Panc1 (cell line): ENCODE results near the genes ID3, CNR2, NIPAL3 and NCMAP.

DNA sequence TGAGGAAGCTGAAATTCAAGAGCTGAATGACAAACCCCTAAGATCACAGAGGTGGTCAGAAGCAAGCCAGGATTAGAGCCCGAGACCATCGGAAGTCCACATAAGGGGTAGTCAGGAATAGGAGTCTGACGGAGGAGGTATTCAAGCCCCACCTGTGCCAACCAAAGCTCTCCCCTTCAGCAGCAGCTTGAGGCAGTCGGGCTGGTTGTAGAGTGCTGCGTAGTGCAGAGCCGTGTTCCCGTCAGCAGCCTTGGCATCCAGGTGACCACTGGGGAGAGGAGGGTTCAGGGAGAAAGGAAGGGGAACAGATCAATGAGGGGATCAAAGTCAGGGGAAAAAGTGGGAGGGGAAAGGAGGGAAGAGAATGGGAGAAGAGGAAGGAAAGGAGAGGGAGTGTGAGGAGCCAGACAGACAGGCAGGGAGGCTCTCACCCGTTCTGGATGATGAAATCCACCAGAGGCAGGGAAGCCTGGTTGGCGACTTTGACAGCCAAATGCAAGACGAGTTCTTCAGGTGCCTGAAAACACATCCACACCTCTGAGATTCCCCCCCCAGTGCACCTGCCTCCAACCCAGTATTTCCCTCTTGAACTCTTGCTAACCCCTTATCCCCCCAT, 9.7 kb upstream of the TCEA3 start:
- RRBS, 2 experiments: no CpG with 5 or more reads among the region's 10 CpGs

DNA sequence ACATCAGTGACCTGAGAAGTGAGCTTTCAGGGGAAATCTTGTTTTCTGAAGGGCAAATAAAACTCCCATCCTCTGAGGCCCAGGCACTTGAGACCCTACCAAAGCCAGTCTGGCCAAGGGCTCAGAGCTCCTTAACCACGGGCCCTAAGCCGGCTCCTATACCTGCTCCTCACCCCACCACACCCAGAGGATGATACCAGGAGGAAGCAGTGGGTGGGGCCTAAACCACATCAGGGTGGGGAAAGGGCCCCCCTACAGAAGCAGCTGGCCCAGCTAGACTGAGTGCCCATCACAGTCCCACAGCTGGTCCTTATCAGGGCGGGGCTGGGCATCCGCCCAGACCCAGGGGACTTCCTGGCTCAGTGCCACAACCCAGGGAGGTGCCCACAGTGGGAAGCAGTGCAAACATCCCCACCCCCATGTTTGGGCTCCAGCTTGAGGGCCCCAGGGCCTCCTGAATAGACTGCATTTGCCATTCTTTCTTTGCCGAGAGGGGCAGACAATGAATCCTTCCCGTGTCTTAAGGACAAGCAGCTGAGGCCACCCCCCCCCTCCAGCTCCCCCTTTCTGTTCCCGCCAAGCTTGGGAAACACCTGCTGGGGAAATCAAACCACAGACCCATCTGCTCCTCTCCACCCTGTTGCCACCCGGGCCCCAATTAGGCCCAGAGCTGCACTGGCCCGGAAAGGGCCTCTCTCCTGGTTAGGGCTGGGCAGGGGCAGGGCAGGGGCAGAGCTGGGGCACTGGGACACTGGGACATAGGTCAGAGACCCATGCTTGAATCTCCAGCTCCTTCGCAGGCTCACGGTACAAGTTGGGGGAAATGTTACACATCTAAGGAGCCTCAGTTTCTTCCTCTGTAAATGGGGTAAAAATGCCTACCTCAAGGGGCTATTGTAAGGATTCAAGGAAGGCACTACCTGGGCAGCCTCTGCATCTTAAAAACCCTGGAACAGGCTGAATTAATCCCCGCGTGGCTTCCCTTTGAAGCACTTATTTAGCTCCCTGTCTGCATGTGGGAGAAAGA, 6.1 kb downstream of the E2F2 start:
- RRBS, 2 experiments: no CpG with 5 or more reads among the region's 13 CpGs

DNA sequence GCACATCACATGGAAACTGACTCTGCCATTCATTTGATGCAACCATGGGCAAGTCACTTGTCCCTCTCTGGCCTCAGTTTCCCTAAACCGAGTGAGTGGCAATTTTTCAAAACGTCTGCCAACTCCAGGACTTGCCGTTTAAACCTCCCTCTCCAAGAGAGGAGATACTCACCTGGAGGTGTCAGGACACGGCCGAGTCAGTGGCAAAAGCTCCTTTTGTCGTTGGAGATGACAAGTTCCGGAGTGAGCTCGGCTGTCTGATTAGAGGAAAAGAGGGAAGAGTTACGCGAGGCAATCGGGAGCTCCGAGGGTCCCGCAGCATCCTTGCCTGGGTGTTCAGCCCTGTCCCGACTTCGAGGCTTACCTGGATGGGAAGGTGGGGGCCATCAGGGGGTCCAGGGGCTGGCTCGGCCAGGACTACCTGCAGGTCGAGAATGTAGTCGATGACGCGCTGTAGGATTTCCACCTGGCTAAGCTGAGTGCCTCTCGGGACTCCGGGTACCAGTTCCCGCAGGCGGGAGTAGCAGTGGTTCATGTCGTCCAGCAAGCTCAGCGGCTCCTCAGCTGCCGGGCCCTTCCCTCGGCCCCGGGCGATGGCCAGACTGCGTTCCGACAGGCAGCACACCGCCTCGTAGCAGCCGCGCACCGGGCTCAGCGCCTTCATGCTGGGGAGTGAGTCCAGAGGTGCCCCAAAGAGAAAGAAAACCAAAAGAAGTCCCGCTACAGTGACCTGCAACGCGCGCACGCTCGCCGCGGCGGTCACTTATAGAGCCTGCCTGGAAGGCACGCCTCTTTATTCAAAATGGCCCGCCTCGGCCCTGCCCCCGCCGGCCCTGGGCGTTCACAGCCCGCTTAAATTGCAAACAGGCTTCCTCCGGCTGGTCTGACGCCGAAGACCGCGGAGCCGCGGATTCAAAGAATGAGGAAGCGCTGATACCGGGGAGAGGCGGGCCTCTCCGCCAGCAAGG, at the start of gene ID3:
Gene ID3, minus strand, starts transcription at position 739 of the 968 bp plus-strand sequence.
- RRBS, 2 experiments: under 1 to 6% methylated on average over 24 of the region's 65 CpGs

- RRBS, 2 experiments: no CpG with 5 or more reads among the region's 7 CpGs
Measured at GRCh38 chr1:23698562-23699071, 7.0 kb downstream of the RPL11 start.

DNA sequence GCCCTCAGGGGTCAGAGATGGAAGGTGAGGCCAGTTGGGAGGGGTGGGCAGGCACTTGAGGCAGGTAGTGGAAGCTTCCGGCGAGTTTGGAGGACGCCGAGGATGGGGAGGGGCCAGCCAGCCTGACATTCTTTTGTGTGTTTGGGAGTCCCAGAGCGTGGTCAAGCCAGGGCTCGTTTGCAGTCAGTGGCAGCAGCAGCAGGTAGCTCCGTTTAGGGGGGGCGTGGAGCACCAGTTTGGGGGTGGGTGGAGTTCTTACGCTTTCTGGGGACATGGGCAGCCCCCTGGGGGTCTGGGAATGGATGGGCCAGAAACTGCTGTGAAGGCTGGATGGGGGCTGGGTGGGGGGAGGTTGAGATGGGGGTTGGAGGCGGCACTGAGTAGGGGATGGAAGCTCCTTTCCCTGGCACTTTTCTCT, 880 bp downstream of the LYPLA2 start:
- RRBS, 2 experiments: 16% methylated on average over 1 of the region's 10 CpGs; no CpG with 5 or more reads in 1 of the 2 experiments

DNA sequence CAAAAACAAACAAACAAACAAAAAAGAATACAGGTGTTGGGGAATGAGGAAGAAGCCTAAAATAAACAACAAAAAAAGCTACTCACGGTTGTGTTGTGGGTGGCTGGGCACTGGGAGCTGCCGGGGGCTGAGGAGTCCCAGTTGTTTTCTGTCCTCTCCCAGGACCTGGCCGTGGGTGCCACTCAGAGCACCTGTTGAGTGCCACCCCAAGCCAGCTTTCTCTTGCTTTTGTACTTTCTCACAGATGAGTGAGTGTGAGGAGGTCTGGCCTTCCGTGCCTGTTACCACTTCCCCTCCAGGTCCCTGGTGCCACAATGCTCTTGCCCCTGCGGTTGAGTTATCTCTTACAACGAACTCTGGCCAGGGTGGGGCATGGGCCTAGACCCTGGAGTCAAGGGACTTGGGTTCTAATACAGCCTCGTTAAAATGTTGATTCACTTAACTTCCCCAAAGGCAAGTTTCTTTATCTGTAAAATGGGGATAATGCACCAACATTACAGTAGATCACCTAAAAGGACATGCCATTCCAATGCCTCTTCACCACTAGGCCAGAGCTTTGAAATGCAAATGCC, at the start of gene CNR2:
Gene CNR2, minus strand, starts transcription at position 203 of the 572 bp plus-strand sequence.
- RRBS, 2 experiments: no CpG with 5 or more reads among the region's 7 CpGs

DNA sequence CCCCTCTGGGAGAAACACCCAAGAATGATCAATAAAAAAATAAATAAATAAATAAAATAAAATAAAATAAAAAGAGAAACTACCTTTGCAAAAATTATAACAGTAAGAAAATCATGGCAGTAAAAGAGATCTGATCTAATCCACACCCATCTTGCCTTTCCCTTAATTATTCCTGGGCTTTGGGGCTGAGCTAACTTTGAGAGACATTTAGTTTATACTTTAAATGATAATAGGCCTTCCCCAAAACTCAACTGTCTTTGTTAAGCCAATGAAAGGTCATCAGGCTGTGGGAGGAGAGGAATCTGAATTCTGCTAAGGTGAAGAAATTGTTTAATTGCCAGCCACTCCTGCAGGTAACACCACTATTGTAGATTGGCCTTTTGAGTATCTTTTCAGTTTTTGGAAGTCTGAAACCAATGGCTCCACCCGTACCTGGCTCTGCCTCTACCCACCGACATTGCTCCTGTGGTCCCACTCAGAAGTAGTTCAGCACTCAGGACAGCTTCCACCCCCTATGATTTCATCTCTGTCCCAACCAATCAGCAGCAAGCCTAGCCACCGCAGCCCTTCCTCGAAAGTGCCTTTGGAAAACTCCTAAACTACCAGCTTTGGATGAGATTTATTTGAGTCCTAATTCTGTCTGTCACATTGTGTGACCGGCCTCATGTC, 23.0 kb upstream of the PNRC2 start:
- RRBS, 2 experiments: no CpG with 5 or more reads among the region's 5 CpGs

- RRBS, 2 experiments: no CpG with 5 or more reads among the region's 9 CpGs
Measured at GRCh38 chr1:24118278-24119012, 6.5 kb upstream of the MYOM3 start.

DNA sequence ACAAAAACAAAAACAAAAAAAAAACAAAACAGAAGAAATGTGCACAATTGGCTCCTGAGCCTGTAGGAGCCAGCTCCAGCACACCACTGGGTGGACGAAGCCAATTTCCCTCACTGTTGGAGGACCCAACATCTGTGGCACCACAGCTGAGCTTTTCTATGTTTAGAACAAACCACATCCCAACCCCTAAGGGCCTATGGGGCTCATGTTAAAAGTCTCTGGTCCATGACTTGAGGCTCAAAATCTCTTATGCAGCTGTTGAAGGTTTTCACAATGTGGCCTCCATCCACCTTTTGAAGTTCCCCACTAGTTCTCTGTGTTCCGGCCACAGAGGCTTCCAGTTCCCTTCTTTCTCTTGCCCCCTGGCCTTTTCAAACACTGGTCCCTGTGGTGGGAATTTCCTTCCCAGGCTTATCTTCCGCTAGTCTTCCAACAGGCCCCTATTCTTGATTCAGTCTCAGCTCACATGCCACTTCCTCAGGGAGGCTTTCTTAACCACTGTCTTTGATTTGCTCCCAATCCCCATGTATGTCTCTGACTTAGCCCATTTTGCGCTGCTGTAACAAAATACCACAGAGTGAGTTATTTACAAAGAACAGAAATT, 3.9 kb upstream of the IFNLR1 start:
- RRBS, 2 experiments: no CpG with 5 or more reads among the region's 4 CpGs

DNA sequence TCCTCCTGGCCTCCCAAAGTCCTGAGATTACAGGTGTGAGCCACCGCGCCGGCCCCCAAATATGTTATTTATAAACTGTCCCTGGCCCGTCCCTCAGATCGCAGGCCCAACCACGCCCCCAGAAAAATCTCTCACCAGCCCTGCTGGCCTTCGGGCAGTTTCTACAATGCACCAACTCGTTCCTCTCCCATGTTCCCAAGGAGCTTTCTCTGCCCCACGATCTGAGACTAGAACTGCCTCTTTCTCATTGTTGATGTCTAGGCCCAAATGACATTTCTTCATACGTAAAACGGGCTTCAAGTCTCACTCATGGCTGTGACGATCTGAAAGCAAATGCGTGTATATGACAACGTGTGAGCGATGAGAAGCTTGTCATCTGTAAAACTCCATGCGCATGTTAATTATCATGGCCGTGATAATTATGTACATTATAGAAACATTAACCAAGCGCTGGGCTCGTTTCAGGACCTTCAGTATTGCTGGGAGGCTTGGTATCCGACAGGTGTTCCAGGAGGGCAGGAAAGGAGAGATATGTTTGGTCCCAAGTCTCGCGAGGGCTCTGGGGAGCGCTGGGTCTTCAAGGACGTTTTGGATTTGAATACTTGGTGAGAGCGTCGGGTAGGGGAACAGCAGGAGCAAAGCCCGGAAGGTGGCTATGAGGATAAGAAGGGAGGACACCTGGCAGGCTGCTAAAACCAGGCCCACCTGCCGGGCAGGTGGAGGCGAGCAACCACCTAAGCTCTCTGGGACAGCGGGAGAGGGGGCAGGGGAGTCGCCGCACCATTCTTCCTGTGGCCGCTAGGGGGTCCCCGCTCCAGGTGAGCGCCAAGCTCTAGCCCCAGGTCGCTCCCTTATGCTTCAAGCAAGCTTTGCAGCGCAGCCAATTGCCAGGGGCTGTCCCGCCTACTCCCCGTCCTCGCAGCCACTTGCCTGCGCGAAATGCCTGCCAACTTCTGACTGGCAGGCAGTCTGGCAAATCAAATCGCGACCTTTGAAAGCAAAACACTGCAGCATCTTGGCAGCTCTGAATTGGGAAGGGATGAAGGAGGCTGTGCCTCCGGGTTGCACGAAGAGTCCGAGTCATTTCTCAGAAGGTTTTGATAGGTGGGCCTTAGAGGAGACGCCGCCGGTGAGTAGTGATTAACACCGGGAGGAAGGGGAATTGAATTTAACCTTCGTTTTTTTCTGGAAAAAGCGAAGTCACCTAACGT, at the start of gene NIPAL3:
Gene NIPAL3, plus strand, starts transcription at position 1,027 of the 1,211 bp plus-strand sequence.
- RRBS, 2 experiments: 2 to 8% methylated on average over 8 of the region's 54 CpGs

GRCh38 chr1:24502019-24502644, 504 bp upstream of the RCAN3 start:
- RRBS, 2 experiments: under 1 to 4% methylated on average over 16 of the region's 39 CpGs

- RRBS, 2 experiments: no CpG with 5 or more reads among the region's 6 CpGs
Measured at GRCh38 chr1:24506359-24507379, 4.0 kb downstream of the RCAN3 start.

DNA sequence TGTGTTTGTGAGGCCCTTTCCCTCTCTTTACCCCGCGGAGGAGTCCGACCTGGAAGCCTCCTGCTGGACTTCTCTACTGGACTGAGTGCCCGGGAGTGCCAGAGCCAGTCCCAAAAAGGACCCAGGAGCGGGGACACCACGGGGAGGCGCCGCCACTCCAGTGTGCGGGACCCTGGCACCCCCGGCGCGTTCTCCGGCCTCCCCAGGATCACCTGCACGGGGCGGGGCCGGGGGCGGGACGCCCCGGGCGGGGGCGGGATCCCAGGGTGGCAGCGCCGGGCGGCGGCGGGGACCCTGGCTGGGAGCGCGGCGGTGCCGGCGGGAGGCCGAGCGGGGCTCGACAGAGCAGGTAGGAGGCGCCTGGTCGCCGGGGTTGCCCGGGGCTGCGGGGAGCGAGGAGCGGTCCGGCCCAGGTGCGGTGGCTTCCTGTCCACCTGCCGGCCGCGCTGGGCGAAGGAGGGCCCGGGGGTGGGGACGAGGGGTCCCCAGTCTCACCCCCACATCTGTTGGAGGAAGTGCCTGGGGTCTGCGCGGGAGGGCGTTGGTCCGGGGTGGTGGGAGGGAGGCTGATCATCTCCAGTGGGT, at the start of gene NCMAP:
Gene NCMAP, plus strand, starts transcription at position 267 of the 585 bp plus-strand sequence.
- RRBS, 2 experiments: 4 to 14% methylated on average over 25 of the region's 53 CpGs

DNA sequence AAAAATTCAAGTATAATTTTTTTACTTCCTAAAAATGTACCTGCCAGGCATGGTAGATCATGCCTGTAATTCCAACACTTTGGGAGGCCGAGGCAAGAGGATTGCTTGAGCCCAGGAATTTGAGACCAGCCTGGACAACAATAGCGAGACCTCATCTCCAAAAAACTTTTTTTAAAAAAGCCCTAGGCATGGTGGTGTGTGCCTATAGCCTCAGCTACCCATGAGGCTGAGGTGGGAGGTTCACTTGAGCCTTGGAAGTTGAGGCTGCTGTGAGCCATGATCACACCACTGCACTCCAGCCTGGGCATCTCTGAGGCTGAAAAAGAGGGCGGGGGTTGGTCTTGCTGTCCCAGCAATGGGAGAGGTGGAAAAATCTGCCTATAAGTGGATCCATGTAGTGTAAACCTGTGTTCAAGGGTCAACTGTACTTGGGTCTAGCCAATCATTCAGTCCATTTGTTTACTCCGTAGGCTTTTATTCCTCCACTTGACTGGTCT, 31.7 kb downstream of the SRRM1 start:
- RRBS, 2 experiments: no CpG with 5 or more reads among the region's 4 CpGs

DNA sequence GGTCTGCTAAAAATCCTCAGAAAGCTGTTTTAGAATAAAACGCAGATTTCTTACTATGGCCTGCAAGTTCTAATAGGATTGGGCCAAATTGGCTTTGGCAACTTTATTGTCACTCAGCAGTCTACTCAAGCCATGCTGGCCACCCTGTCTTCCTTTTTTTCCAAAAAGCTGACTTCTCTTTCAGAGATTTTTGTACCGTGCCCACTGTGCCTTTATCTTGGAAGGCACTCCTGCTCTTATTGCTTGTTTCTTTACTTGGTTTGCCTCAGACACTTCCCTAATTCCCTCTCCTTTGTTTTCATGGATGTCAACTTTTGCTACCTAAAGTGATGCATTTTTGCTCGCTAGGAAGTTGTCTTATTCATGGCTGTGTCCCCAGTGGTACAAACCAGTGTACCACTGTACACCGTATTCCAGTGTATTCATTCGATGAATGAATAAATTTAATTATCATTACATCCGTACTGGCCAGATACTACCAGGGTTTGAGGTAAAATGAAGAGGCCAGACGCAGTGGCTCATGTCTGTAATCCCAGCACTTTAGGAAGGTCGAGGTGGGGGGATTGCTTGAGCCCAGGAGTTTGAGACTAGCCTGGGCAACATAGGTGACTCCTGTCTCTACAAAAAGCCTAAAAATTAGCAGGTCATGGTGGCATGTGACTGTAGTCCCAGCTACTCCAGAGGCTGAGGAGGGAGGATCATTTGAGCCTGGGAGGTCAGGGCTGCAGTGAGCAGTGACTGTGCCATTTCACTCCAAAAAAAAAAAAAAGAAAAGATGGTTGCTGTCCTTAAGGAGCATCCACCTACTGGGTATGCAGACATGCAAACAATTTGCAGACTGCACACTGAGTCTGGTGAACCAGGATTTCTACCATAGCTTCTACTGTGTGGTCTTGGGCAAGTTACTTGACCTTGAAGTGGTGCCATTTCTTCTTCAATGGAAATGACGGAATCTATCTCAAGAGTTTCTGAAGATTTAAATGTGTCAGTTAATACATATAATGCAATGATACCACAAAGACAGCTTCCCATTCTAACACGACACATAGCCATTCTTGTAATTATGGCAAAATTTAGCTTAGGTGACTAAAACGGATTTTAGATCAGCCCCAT, 34.1 kb downstream of the SRRM1 start:
- RRBS, 2 experiments: no CpG with 5 or more reads among the region's 11 CpGs

- RRBS, 2 experiments: 56 to 60% methylated on average over 2 to 6 of the region's 19 CpGs
Measured at GRCh38 chr1:24719855-24720661, 25.2 kb upstream of the CLIC4 start.

GRCh38 chr1:24745685-24746145, 468 bp downstream of the CLIC4 start:
- RRBS, 2 experiments: 1 to 4% methylated on average over 36 of the region's 64 CpGs

- RRBS, 2 experiments: no CpG with 5 or more reads among the region's 50 CpGs
Measured at GRCh38 chr1:24798879-24799603, 53.8 kb downstream of the CLIC4 start.

GRCh38 chr1:24897729-24898494, 32.2 kb downstream of the RUNX3 start:
- RRBS, 2 experiments: no CpG with 5 or more reads among the region's 13 CpGs

DNA sequence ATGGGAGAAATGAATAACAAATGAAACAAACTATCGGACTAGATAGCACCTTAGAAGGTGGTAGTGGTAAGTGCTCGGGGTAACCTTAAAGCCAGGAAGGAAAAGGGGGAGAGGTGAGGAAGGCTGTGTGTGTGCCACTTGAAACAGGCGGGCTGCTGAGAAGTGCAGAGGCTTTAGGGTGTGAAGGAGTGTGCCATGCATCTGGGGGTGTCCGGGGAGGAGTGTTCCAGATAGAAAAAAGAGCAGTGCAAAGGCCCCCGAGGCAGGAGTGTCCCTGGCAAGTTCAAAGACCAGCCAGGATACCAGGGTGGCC, 14.7 kb downstream of the RUNX3 start:
- RRBS, 2 experiments: no CpG with 5 or more reads among the region's 5 CpGs